Keratinocyte (primary cell): ENCODE data around the gene CPVL.

CAGE:
- cytosol, long polyA minus RNA = no peak
- cytosol, long polyA plus RNA = no peak
- long polyA plus RNA = no peak
- nucleus, long polyA minus RNA = no peak
- nucleus, long polyA plus RNA = no peak
Measured at GRCh38 chr7:27186556-27187054, 1.6 kb upstream of the HOXA11 start.

DNA sequence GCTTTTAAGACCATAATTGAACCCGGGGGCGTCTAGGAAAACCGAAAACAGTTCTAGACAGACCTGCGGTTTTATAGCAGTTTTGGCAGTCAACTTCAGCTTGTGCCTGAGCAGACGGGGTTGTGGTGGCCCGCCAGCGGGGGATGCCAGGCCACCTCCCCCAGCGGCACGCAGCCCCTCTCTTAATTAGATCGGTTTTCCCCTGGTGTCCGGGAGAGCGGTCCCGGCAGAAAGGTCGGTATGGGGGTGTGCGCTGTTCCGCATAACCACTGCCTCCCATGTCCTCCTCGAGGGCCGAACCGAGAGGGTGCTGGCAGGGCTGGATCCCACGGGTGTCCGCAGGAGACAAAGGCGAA lies 2.7 kb upstream of the HOXA11 start:
CAGE:
- cytosol, long polyA minus RNA = no peak
- cytosol, long polyA plus RNA = no peak
- long polyA plus RNA = no peak
- nucleus, long polyA minus RNA = no peak
- nucleus, long polyA plus RNA = no peak

GRCh38 chr7:27244292-27244887 lies 1.8 kb downstream of the EVX1 start:
CAGE:
- cytosol, long polyA minus RNA = no peak
- cytosol, long polyA plus RNA = no peak
- long polyA plus RNA = no peak
- nucleus, long polyA minus RNA = no peak
- nucleus, long polyA plus RNA = no peak

DNA sequence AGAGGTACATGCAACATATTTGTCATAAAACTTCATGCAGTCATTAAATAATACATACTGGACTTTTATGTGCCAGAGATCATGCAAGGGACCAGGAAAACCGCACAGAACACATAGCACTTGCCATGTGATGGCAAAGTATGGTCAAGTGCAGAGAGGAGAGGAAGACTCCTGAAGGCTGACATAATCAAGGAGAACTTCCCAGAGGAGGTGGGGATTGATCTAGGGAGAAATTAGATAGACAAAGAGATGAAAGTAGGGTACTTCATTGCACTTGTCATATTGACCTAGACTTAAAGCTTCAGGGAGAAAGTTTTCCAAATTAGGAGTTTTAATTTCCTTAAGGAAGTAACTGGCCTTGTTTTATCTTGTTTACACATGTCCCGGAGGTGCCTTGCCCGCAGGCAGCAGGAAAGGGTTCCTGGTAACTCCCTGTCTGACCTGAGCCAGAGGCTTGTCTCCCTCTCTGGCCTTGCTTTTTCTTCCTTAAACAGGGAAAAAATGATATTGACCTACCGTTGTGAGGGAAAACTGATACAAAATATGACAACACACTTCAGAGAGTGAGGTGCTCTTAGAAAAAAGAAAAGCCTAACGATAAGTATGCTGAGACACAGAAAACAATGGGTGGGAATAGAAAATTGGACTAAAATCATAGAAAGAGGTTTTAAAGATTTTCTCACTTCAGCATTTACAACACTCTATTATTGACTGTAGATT lies 181.6 kb downstream of the EVX1 start:
CAGE:
- cytosol, long polyA minus RNA = no peak
- cytosol, long polyA plus RNA = no peak
- long polyA plus RNA = no peak
- nucleus, long polyA minus RNA = no peak
- nucleus, long polyA plus RNA = no peak

DNA sequence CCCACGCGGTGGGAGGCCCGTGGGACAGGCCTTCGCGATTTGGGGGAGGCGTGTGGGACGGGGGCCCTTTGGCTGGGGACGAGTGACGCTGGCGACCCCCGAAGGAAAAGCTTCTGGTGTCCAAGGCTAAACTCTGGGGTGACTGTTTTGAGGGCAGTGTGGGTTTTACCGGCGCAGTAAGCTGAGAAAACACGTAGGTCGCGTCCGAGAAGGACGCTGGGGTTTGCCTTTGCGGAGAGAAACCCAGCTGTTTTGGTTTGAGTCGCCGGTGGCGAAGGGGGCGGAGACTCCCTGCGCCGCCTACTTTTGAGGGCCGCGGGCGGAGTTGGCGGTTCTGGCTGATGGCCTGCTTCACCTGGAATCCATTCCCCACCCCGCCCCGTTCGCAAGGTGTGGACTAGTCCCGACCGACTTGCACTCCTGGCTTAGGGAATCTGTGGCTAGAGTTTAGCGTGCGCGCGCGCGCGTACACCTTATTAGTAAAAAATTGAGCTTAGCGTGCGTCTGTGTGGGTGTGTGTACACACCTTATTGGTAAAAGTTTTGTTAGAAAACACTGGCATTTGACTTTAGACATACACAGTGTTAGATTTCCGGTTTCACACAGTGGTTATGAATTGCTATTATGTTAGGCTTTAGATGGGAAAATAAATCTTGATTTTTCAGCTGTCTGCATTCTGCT lies 694 bp downstream of the TAX1BP1 start:
CAGE:
- cytosol, long polyA minus RNA = no peak
- cytosol, long polyA plus RNA = no peak
- long polyA plus RNA = no peak
- nucleus, long polyA minus RNA = no peak
- nucleus, long polyA plus RNA = no peak

DNA sequence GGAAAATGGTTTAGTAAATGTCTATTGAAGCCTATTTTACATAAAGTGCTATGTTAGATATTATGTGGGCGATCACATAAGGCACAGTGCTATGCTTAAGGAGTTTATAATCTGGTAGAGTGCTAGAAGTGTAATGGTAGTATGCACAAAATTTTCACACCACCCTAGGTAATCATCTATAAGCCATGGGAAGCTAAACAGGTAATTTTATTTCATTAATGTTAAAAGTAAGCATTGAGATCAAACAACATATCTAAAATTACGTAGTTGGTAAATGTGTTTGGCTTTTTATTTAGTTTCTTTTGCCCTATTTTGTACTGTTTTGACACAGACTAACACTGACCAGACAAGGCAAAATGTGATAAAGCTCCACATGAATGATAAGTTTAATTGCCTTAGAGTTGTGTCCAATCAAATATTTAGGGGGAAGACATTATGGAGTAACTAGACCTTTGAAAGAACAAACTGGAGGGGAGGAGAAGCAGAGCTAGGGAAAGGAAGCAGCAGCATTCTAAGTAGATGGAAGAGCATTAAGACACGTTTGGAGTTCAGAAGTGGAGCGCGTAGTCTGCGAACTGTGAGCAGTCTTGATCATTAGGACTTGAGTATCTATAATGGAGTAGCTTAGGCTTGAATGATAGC lies 61.7 kb downstream of the TAX1BP1 start:
CAGE:
- cytosol, long polyA minus RNA = no peak
- cytosol, long polyA plus RNA = no peak
- long polyA plus RNA = no peak
- nucleus, long polyA minus RNA = no peak
- nucleus, long polyA plus RNA = no peak

DNA sequence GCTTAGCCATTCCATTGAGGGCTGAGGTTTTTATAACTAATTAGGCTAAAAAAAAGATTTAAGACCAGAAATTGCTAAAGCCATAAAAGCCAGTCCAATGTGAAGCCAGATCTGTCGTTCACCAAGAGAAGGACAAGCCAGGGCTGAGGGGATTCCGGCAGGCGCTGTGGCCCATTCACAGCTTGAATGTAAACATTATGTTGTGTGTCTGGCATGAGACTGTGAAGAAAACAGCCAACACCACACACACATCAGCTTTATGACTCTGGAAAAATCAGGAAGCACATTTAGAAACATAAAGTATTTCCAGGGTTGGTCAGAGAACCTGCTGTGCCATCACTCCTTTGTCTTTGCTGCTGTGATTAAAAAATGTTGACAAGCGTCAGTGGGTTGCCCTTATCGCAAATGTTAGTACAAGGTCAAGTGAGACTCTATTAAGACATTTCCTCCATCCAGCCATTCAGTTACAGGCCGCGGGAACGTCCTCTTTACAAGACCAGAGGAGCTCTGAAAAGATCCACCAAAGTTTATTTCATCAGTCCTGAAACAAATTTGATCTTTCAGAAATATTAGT lies 95.4 kb downstream of the TAX1BP1 start:
CAGE:
- cytosol, long polyA minus RNA = no peak
- cytosol, long polyA plus RNA = no peak
- long polyA plus RNA = no peak
- nucleus, long polyA minus RNA = no peak
- nucleus, long polyA plus RNA = no peak

CAGE:
- cytosol, long polyA minus RNA = no peak
- cytosol, long polyA plus RNA = no peak
- long polyA plus RNA = no peak
- nucleus, long polyA minus RNA = no peak
- nucleus, long polyA plus RNA = no peak
Measured at GRCh38 chr7:28358450-28358771, 53.9 kb upstream of the CREB5 start.

CAGE:
- cytosol, long polyA minus RNA = no peak
- cytosol, long polyA plus RNA = no peak
- long polyA plus RNA = no peak
- nucleus, long polyA minus RNA = no peak
- nucleus, long polyA plus RNA = no peak
Measured at GRCh38 chr7:28516335-28516621, 104.0 kb downstream of the CREB5 start.

GRCh38 chr7:28613105-28613667 lies 200.9 kb downstream of the CREB5 start:
CAGE:
- cytosol, long polyA minus RNA = no peak
- cytosol, long polyA plus RNA = no peak
- long polyA plus RNA = no peak
- nucleus, long polyA minus RNA = no peak
- nucleus, long polyA plus RNA = no peak

GRCh38 chr7:28619234-28619683 lies 206.9 kb downstream of the CREB5 start:
CAGE:
- cytosol, long polyA minus RNA = no peak
- cytosol, long polyA plus RNA = no peak
- long polyA plus RNA = no peak
- nucleus, long polyA minus RNA = no peak
- nucleus, long polyA plus RNA = no peak

GRCh38 chr7:28669422-28670013 lies 257.2 kb downstream of the CREB5 start:
CAGE:
- cytosol, long polyA minus RNA = no peak
- cytosol, long polyA plus RNA = no peak
- long polyA plus RNA = no peak
- nucleus, long polyA minus RNA = no peak
- nucleus, long polyA plus RNA = no peak

CAGE:
- cytosol, long polyA minus RNA = no peak
- cytosol, long polyA plus RNA = no peak
- long polyA plus RNA = no peak
- nucleus, long polyA minus RNA = no peak
- nucleus, long polyA plus RNA = no peak
Measured at GRCh38 chr7:28686438-28686812, 271.7 kb downstream of the TRIL start.

GRCh38 chr7:28732029-28732626 lies 226.0 kb downstream of the TRIL start:
CAGE:
- cytosol, long polyA minus RNA = no peak
- cytosol, long polyA plus RNA = no peak
- long polyA plus RNA = no peak
- nucleus, long polyA minus RNA = no peak
- nucleus, long polyA plus RNA = no peak

DNA sequence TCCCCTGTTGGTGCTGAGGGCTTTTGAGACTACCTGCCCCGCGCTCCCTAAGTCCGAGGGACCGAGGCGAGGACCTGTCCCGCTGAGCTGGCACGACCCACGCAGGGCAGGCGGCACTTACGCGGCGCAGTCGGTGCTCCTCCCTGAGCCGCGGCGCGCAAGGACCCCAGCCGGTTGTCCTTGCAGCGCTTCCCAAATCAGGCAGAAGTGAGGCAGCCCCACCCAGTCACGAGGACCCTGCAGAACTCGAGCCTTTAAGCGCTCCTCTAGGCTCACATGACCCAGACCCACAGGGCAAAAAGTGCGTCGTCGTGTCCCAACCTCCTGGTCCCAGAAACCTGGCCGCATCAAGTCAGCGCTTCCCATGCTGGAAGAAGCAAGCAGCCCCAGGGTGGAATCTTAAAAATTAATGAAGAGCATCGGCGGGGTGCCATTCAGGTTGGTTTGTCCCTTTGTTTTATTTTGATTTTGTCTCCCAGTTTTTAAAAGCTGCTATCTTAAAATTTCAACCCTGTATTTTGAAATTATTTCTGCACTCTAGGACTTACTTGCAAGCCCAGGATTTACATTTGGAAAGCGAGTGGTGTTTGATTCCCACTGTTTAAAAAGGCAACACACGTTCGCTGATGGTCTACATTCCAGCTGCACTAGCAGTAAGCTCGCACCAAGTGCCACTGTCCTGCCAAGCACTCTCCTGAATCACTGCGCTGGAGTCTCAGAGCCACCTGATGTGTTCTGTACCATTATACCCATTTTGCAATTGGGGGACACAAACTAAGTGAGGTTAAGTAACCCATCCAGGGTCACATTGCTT lies at the start of gene CPVL:
CPVL (minus strand) TSS at position 230 of the 814 bp plus-strand sequence.
CAGE:
- cytosol, long polyA minus RNA = no peak
- cytosol, long polyA plus RNA = no peak
- long polyA plus RNA = no peak
- nucleus, long polyA minus RNA = no peak
- nucleus, long polyA plus RNA = no peak

CAGE:
- cytosol, long polyA minus RNA = no peak
- cytosol, long polyA plus RNA = no peak
- long polyA plus RNA = no peak
- nucleus, long polyA minus RNA = no peak
- nucleus, long polyA plus RNA = no peak
Measured at GRCh38 chr7:29274018-29274592, 79.5 kb downstream of the CHN2 start.

DNA sequence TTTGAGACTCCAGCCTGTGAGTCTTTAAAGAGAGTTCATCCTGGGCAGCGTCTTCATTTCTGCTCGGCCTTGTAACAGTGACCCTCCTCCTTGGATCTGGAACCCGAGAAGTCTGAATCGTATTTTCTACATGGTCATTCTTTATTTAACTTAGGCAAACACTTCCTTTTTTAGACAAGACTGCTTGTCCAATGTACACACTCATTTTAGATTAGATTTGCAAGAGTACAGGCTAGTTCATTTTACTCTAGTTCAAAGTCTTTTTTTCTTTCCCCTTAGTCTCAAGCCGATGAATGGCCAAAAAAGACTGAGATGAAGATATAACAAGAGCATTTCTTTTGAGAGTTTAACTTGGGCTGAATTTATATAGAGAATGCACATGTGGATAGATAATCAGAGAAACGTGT lies 133.5 kb downstream of the CHN2 start:
CAGE:
- cytosol, long polyA minus RNA = no peak
- cytosol, long polyA plus RNA = no peak
- long polyA plus RNA = no peak
- nucleus, long polyA minus RNA = no peak
- nucleus, long polyA plus RNA = no peak

DNA sequence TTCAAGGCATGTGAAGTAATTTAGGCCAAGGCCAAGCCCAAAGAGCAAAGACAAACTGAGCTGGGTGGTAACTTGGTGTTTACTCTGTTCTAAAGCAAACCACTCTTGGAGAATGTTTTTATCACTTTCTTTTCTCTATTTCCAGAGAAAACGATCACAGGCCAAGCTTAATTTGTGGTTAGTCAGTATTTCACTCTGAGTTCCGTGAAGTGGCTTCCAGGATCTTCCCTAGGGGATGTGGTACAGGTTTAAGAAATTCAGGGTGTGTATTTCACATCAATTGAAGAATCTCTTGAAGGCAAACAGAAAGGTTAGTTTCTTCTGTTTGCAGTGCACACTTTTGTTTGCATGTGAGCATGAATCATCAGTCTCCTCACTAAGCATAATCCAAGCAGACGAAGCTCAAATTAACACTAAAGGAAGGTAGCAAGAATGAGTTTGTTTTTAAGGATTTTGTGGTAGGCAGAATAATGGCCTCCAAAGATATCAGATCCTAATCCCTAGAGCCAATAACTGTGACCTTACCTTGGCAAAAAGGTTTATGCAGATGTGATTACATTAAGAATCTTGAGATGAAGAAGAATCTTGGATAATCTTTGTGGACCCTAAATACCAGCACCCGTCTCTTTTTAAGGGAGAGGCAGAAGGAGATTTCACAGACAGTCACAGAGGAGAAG lies 113.7 kb upstream of the PRR15 start:
CAGE:
- cytosol, long polyA minus RNA = no peak
- cytosol, long polyA plus RNA = no peak
- long polyA plus RNA = no peak
- nucleus, long polyA minus RNA = no peak
- nucleus, long polyA plus RNA = no peak

GRCh38 chr7:29677315-29677764 lies 113.7 kb downstream of the PRR15 start:
CAGE:
- cytosol, long polyA minus RNA = no peak
- cytosol, long polyA plus RNA = no peak
- long polyA plus RNA = no peak
- nucleus, long polyA minus RNA = no peak
- nucleus, long polyA plus RNA = no peak

CAGE:
- cytosol, long polyA minus RNA = no peak
- cytosol, long polyA plus RNA = no peak
- long polyA plus RNA = no peak
- nucleus, long polyA minus RNA = no peak
- nucleus, long polyA plus RNA = no peak
Measured at GRCh38 chr7:29685712-29685965, 120.7 kb upstream of the WIPF3 start.